ENCODE data around the genes PDE1A and GULP1.

GRCh38 chr2:181896780-181897287 is 5.3 kb downstream of the ITPRID2 start:
- RRBS = no CpG with 5 or more reads among the region's 1 CpG

- RRBS = no CpG with 5 or more reads among the region's 3 CpGs
These were observed 41.9 kb upstream of the PPP1R1C start for GRCh38 chr2:181943673-181944188.

GRCh38 chr2:182068652-182069188 is 83.1 kb downstream of the PPP1R1C start:
- RRBS = no CpG with 5 or more reads among the region's 4 CpGs

DNA sequence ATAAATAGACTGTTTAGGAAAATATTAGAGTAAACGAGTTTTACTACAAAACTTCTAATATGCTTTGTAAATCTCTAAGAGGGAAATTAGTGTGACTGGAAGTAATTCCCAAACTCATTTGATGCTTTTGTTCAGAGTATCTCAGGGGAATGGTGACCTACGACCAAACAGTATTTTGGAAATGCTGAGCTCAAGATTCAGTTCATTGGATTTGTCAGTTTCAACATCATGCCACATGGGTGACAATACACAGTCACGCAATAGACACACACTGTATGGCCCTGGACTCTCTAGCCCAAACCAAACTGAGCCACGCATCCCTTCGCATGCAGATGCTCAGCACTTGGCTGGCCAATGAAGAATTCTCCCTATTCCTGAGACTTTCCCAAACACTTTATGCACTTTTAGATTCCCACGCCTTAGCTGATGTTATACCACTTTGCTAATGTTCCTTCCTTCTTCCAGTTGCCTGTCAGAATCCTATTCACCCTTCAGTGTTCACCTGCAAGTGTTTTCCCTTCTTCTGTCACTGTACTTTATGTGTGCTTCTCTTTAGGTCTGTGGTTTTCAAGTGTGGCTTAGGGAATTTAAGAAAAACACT is 10.0 kb downstream of the PDE1A start:
- RRBS = no CpG with 5 or more reads among the region's 6 CpGs

DNA sequence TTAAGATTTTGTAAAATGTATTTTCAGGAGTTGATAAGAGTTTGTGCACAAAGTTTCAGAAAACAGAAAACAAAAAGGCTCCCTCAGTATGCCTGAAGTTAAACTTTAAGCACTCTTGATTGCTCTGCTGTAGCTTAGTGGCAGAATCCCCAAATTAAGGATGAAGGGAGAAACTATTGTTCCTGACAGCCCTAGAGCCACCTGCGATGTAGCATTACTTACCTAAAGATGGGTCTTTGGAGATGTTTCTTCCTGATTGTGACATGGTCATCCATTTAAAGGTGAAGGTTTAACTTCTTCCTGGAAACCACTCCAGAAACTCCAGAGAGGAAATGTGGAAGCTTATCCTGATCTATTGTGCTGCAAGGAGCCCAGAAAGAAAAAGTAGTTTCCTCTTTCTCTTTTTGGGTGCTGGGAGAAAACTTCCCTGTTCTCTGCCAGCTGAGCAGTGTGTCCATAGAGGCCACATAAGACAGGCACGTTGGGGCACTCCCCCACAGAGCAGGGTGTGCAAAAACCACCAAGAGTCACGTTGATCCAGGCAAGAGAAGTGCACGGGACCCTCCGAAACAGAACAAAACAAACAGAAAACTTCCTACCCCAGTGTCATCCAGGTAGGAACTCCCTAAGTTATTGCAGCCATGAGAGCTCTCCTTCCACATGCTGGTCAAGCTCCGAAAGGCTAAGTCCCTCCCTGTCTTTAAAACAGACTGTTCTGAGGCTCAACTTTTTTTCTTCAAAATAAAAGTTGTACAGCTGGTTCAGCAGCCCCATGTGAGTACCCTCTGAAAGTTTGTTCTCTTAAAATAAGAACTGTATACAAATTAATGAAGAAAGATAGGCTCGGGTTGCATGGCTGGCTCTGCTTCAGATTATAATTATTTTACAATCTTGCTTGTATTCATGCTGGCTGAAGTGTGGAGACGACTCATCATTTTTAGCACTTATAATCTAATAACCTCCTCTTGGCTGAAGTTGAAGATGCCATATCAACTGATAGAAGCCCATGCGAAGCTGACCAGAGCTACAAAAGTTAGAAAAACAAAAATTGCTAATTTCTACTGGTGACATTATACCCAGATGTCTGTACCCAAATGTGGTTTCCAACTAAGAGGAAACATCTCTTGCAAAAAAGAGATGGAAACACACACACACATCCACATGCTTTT is at the start of gene PDE1A:
Gene PDE1A, minus strand, starts transcription at position 681 of the 1,169 bp plus-strand sequence.
- RRBS = no CpG with 5 or more reads among the region's 9 CpGs

DNA sequence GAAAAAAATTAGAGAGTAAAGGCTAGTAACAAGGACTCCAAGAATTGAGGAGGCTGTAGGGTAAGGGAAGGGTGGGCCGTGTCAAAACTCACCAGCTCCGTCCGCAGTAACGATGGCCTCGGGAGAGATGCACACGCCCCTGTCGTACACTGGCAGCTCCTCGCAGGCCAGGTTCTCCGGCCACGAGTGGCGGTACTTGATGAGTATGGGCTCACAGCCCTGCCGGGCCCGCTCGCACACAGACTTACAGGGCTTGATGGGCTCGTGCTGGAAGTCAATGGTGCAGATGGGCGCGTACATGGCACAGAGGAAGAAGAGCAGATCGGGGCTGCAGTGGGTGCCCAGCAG is 480 bp downstream of the FRZB start:
- RRBS = 16% methylated on average over 2 of the region's 18 CpGs

GRCh38 chr2:183023600-183024147 is 14.6 kb downstream of the NCKAP1 start:
- RRBS = no CpG with 5 or more reads among the region's 7 CpGs

GRCh38 chr2:183038758-183039263 is 554 bp upstream of the NCKAP1 start:
- RRBS = no CpG with 5 or more reads among the region's 18 CpGs

- RRBS = no CpG with 5 or more reads among the region's 4 CpGs
These were observed 167.2 kb downstream of the ZNF804A start for GRCh38 chr2:184765597-184765819.

DNA sequence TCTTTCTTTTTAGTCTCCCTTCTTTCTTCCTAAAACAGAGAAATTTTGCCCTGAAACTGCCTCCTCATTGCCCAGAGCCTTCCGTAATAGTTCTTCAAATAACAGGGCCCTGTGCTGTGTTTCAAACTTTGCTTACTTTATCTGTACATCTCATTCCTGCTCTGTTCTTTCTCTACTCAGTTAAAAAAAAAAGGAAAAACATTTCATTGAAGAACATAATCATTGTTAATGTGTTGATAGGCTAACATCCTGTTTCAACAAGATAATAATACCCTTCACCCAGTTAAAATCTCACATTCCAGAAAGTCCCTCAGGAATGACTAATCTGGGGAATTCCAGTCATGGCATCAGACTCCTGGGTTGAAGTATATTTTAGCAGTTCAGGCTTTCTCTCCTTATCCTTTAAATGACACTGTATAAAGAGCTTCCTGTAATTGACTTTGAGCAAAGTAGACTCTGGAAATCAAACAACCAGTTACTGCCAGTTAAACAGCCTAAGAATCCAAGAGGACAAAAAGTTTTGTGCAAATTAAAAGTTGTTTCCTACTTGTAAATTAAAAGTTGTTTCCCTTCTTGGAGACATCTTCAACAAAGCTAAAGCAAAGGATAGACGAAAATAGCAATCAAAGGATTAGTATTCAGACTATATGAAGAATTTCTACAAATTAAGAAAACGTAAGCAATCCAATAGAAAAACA is 45.5 kb upstream of the ITGAV start:
- RRBS = no CpG with 5 or more reads among the region's 3 CpGs

GRCh38 chr2:186590670-186591863 is 1.2 kb downstream of the ITGAV start:
- RRBS = no CpG with 5 or more reads among the region's 21 CpGs

DNA sequence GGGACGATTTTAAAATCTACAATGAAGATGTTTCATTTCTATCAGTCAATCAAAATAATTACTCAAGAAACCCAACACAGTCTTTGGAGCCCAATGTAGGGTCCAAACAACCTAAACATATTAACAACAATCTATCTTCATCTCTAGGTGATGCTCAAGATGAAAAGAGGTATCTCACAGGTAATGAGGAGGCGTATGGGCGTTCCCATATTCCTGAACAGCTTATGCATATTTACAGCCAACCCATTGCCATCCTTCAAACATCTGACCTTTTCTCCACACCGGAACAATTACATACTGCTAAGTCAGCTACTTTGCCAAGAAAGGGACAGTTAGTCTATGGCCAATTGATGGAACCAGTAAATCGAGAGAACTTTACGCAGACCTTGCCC is 67.8 kb downstream of the FAM171B start:
- RRBS = no CpG with 5 or more reads among the region's 6 CpGs

DNA sequence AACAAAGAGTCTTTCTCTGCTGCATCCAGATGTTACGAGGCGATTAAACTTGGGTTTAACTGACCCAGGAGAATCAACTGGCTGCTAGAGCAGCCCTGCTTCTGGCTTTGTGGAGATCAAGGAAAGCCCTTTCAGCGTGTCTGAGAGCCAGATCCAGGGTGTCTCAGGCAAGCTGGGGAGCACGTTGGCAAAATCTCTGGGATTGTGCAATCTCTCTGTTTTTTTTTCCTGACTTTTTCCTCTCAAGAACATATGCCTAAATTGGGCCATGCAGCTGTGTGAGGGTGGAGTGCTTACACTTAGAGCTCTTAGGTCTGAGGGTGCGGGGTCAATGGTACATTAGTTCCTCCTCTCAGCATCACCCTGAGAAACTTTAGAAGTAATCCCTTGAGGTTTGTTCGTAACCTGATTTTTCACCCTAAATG is 38.2 kb upstream of the ZSWIM2 start:
- RRBS = no CpG with 5 or more reads among the region's 6 CpGs

DNA sequence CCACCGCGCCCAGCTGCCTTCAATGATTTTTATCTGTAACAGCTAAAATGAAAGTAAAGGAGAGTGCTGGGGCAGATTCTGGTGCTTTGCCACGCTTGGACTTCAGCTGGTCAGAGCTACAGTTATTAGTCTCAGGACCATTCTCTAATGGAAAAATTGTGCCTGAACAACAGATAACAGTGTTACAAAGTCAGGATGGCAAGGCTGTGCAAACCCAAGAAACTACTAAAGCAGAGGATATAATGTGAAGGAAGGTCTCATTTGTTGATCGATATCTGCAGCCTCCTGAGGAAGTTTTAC is 102.7 kb upstream of the ZSWIM2 start:
- RRBS = no CpG with 5 or more reads among the region's 4 CpGs

DNA sequence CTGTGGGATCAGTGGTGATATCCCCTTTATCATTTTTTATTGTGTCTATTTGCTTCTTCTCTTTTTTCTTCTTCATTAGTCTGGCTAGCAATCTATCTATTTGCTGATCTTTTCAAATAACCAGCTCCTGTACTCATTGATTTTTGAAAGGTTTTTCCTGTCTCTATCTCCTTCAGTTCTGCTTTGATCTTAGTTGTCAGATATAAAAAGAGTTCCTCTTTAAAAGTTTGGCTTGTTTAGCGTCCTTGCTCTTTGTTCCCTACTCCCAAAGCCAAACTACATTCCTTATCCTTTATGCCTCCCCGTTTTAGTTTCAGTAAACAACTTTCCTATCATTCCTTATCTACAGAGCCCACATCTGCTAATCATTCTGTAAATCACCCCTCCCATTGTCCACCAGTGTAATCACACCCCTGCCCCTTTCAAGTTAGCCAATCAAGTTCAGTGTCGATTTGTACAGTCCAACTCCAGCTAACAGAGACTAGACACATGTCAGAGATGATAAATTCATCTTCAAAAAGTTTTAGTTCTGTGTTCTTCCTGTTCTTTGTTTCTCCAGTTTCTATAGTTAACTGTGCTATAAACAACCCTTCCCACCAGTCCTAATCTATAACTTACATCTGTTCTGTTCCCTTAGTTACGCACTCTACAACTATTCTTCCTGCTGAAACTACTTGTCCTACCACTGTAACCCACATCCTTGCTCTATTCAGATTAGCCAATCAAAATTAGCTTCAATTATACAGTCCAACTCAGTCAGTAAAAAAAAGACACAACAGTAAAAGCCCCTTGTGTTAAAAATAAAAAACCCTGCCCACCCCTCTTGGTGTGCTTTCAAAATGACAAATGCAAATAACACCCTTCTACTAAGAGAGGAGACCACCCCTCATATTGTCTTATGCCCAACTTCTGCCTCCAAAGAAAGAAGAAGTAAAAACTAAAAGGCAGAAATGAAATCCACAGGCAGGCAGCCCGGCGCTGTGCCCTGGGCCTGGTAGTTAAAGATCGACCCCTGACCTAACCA is 44.3 kb downstream of the TFPI start:
- RRBS = no CpG with 5 or more reads among the region's 7 CpGs

GRCh38 chr2:187575261-187575932 is 21.2 kb upstream of the TFPI start:
- RRBS = no CpG with 5 or more reads among the region's 3 CpGs

GRCh38 chr2:188035407-188035923 is 256.2 kb upstream of the GULP1 start:
- RRBS = no CpG with 5 or more reads among the region's 11 CpGs

DNA sequence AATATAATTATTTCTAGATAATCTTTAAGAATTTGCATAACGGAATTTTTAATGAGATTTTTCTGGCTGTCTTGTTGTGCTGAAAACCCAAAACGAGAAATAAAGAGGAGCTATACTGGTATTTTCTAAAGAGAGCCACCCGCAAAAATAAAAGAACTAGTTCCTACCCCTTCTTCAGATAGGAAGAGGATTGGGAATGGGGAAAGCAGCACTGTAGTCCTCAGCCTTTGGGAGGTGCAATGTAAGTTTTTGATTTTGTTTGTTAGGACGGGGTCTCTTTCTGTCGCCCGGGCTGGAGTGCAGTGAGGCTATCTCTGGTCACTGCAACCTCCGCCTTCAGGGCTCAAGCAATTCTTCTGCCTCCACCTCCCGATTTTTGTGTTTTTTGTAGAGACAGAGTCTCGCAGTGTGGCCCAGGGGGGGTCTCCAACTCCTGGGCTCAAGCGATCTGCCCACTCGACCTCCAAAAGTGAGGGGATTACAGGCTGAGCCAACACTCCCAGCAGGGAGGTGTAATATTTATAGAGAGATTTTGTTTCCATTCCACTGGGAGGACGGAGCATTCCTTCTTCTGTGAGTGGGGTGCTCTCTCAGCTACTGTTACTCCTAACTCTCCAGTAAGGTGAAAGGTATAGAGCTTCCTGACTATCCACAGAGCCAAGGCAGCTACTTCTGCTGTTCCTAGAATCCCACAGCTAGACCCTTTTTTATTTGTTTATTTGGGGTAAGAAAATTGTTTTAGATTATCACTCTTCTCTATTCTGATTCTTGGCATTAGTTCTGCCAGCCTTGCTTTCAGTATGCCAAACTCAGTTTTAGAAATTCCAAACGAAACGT is 13.1 kb upstream of the GULP1 start:
- RRBS = no CpG with 5 or more reads among the region's 14 CpGs

- RRBS = 1% methylated on average over 4 of the region's 54 CpGs
These were observed at the start of gene GULP1 for GRCh38 chr2:188291489-188292198. GULP1 (plus strand) TSS chr2:188291874.